Stomach (tissue), 7 donors: Measurements from ENCODE around the genes ZBED4 and CRELD2.

DNA sequence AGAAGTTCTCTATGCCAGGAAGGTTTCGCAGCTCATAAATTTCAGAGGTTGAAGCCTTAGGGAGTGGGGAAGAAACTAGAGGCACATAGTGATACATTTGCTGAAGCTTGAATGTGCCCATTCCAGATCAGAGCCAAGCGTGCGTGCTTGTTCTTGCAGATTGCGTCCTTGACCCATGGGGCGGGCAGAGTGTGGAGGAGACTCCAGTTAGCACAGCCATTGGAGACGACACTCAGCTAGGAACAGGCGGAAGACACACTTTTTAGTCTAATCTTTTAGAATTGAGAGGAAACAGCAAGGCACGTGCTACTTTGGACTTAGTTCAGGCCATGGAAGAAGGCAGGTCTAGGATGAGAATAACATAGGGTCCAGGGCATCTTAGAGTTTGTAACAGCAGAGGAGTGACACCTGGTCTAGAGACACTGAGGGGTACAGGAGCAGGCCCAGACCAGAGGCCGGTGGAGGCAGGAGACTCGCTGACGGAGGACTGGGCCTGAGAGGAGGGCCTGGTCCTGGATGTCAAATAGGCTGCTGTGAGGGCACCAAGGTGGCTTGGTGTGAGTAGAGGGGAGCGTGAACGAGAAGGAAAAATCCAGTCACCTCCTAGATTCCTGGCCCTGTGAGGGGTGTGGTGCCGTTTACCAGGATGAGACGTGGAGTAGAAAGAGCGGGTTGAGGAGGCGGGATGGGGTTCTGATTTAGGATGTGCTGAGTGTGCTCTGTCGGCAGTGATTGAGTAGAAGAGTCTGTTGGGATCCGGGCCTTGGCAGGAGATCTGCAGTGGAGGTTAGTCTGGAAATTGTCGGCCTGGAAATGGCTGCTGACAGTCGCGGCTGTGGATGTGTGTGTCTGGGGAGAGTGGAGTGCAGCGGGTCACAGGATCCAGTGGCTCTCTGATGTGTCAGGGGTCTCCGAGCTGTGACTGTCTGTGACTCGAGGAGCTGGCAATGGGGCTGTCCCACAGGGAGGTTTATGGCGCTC is 154.7 kb downstream of the TBC1D22A start:
- PRO-cap: no peak
- RAMPAGE, long total RNA, 5 experiments: start-site peak on the plus strand in 3 of 5 experiments, centred at positions 146 to 460 of the sequence, 5 to 26 reads per replicate
- RRBS: no CpG with 5 or more reads among the region's 26 CpGs

GRCh38 chr22:46934798-46935340 is 172.4 kb downstream of the TBC1D22A start:
- PRO-cap: no peak
- RAMPAGE, long total RNA, 5 experiments: no peak in any of the 5 experiments
- RRBS: no CpG with 5 or more reads among the region's 5 CpGs

DNA sequence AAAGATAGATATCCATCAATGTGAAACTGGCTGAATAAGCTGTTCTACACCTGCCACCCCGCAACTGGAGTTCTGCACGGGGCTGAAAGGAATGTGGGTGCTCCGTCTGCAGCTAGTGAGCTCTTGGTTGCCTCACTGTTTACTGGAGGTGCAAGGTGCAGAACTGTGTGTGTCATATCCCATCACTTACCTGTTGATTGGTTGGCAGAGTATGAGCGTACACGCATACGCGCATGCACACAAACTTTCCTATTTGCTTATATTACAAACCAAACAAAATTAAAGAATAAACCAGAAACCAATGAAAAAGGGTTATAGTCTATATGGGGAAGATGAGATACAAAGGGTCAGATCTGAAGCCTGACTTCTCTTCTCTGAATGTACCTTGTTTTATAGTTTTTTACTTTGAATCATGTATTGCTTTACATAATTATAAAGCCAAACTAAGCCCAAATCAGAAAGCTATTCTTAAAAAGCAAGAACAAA is 324.5 kb downstream of the TBC1D22A start:
- PRO-cap: no peak
- RAMPAGE, long total RNA, 5 experiments: no peak in any of the 5 experiments
- RRBS: no CpG with 5 or more reads among the region's 7 CpGs

- PRO-cap: no peak
- RAMPAGE, long total RNA, 5 experiments: start-site peak on the plus strand in 1 of 5 experiments, at chr22:47136614-47136845 at its widest, 8 reads per replicate
- RRBS: no CpG with 5 or more reads among the region's 9 CpGs
Measured at GRCh38 chr22:47136344-47136787, 373.9 kb downstream of the TBC1D22A start.

- PRO-cap: unidirectional peak, minus-strand start at chr22:47175485
- RAMPAGE, long total RNA, 5 experiments: no peak in any of the 5 experiments
- RRBS: 93% methylated on average over 7 of the region's 38 CpGs
Measured at GRCh38 chr22:47175106-47176053, 412.9 kb downstream of the TBC1D22A start.

GRCh38 chr22:47631322-47632454 is 857.7 kb upstream of the TAFA5 start:
- PRO-cap: no peak
- RAMPAGE, long total RNA, 5 experiments: no peak in any of the 5 experiments
- RRBS: 64% methylated on average over 12 of the region's 47 CpGs

GRCh38 chr22:47788455-47788718 is 701.0 kb upstream of the TAFA5 start:
- PRO-cap: unidirectional peak, plus-strand start at chr22:47788655
- RAMPAGE, long total RNA, 5 experiments: no peak in any of the 5 experiments
- RRBS: no CpG with 5 or more reads among the region's 7 CpGs

GRCh38 chr22:48072722-48073037 is 416.7 kb upstream of the TAFA5 start:
- PRO-cap: no peak
- RAMPAGE, long total RNA, 5 experiments: no peak in any of the 5 experiments
- RRBS: no CpG with 5 or more reads among the region's 3 CpGs

DNA sequence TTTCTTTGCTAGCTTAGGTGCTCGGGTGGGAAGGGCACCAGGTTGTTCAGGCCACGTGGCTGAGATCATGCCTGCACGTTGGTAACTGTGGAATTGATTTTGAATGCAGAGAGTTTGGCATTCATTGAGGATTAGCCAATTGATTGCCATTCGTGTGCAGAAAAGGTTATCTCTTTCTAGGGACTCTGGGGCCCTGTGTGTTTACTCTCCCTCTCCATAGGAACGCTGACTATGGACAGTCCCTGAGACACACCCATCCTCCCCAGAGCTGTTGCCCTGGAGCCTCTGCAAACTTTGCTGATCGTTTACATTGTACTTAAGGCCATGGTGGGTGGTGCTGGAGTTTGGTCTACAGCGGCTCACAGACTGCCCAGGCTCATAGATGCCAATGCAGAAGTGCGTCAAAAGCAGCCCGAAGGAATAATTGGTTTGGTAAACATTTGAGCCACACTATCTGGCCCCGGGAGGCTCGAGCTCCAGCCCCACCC is 119.4 kb upstream of the TAFA5 start:
- PRO-cap: no peak
- RAMPAGE, long total RNA, 5 experiments: no peak in any of the 5 experiments
- RRBS: no CpG with 5 or more reads among the region's 11 CpGs

DNA sequence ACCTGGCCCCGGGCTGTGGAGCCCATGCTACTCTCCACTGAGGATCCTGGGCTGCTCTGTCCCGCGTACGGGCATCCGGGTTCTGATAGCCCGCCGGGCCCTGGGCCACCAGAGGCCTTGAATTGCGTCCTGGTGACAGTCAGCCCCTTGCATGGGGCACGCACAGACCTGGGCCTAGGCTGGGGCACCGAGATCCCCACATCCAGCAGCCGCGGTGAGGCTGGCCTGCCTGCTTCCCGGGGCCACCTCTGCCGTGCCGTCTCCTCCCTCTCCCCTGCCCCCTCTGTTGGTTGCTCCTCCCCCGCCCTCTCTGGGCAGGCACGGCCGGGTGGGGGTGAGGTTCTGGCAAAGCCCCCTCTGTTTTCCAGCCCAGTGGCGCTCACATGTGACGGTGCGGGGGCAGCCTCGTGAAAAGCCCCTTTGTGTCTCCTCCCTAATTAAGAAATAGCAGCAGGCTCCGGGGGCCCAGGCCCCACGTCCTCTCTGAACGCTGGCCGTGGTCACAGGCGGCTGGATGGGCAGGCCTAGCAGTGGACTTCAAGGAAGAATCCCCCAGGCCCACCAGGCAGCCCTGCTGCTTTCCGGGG is 28.3 kb downstream of the TAFA5 start:
- PRO-cap: bidirectional peak, plus-strand start at position 486 of the sequence, minus-strand start at position 274 of the sequence
- RAMPAGE, long total RNA, 5 experiments: no peak in any of the 5 experiments
- RRBS: 73% methylated on average over 12 of the region's 28 CpGs

- PRO-cap: no peak
- RAMPAGE, long total RNA, 5 experiments: no peak in any of the 5 experiments
- RRBS: no CpG with 5 or more reads among the region's 10 CpGs
Measured at GRCh38 chr22:48868016-48868386, 378.6 kb downstream of the TAFA5 start.

DNA sequence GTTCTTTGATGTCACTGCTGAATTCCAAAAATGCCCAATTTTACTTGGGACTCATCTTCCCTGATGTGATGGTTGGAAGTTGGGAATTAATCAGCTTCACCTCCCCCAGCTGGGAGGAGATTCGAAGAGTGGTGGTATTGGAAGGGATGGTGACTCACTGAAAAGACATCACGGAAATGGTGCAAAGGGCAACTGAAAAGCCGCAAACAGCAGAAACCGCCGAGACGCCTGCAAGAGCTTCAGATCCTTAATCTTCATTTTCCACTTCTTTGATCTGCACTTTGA is 325.6 kb downstream of the BRD1 start:
- PRO-cap: no peak
- RAMPAGE, long total RNA, 5 experiments: no peak in any of the 5 experiments
- RRBS: no CpG with 5 or more reads among the region's 6 CpGs

DNA sequence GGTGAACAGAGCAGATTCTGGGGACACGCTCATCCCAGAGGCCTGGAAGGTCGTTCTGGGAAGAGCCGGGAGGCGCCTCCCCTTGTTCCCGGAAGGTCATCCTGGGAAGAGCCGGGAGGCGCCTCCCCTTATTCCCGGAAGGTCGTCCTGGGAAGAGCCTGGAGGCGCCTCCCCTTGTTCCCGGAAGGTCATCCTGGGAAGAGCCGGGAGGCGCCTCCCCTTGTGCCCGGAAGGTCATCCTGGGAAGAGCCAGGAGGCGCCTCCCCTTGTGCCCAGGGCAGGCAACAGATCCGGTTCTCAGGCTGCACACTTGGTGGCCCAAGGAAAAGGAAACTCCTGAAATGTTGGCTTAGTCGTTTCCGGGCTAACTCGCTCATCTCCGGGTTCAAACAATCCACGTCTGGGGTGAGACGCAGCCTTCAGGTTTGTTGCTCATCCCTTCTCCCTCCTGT is 252.3 kb downstream of the BRD1 start:
- PRO-cap: bidirectional peak, plus-strand start at position 244 of the sequence, minus-strand start at position 56 of the sequence; unidirectional peak, plus-strand start at position 392 of the sequence
- RAMPAGE, long total RNA, 5 experiments: no peak in any of the 5 experiments
- RRBS: 73% methylated on average over 9 of the region's 22 CpGs

- PRO-cap: no peak
- RAMPAGE, long total RNA, 5 experiments: no peak in any of the 5 experiments
- RRBS: no CpG with 5 or more reads among the region's 29 CpGs
Measured at GRCh38 chr22:49659735-49660411, 167.8 kb downstream of the BRD1 start.

- PRO-cap: bidirectional peak, plus-strand start at chr22:49853907, minus-strand start at chr22:49853513; unidirectional peak, plus-strand start at chr22:49853949; unidirectional peak, plus-strand start at chr22:49853975
- RAMPAGE, long total RNA, 5 experiments: start-site peak on the plus strand in 2 of 5 experiments, at chr22:49853875-49853921 at its widest, 10 to 71 reads per replicate
- RRBS: 2% methylated on average over 70 of the region's 146 CpGs
Measured at GRCh38 chr22:49853741-49854857, at the start of gene ZBED4. ZBED4 (plus strand) TSS chr22:49853844.

- PRO-cap: no peak
- RAMPAGE, long total RNA, 5 experiments: no peak in any of the 5 experiments
- RRBS: no CpG with 5 or more reads among the region's 11 CpGs
Measured at GRCh38 chr22:49855378-49856139, 1.9 kb downstream of the ZBED4 start.

DNA sequence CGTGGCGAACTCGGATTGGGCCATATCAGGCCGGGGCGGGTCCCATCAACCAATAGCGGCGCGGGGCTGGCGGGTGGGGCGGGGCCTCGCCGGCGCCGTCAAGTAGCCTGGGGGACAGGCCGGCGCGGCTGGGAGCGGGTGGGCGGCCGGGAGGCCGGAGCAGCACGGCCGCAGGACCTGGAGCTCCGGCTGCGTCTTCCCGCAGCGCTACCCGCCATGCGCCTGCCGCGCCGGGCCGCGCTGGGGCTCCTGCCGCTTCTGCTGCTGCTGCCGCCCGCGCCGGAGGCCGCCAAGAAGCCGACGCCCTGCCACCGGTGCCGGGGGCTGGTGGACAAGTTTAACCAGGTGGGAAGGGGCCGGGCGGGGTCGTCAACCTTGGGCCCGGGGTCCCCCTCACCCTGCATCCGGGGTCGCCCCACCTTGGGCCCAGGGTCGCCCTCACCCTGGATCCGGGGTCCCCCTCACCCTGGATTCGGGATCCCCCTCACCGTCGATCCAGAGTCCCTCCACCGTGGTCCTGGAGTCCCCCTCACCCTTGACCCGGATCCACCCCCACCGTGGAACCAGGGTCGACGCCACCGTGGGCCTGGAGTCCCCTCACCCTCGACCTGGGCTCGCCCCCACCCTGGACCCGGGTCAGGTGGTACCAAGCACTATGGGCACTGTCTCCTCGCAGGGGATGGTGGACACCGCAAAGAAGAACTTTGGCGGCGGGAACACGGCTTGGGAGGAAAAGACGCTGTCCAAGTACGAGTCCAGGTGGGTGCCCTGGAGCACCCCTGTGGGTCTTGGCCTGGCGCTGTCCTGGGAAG is at the start of gene CRELD2:
Gene CRELD2 (plus strand): TSS at position 81 of the 812 bp plus-strand sequence.
- PRO-cap: bidirectional peak, plus-strand start at position 131 of the sequence, minus-strand start outside the sequence
- RAMPAGE, long total RNA, 5 experiments: start-site peak on the plus strand in 2 of 5 experiments, centred at positions 256 to 685 of the sequence, 6 to 36 reads per replicate
- RRBS: 2% methylated on average over 41 of the region's 72 CpGs

DNA sequence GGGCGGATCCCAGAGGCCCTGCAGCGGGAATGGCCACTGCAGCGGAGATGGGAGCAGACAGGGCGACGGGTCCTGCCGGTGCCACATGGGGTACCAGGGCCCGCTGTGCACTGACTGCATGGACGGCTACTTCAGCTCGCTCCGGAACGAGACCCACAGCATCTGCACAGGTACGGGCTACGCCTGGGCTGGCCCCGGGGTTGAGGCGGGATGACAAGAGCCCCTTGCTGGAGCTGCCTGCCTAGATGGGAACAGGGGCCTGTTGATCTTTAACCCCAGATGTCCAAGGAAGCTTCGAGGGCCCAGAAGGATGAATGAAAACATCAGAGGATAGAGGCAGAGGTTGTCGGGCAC is 3.1 kb downstream of the CRELD2 start:
- PRO-cap: no peak
- RAMPAGE, long total RNA, 5 experiments: start-site peak on the plus strand in 1 of 5 experiments, centred at position 84 of the sequence, 57 reads per replicate
- RRBS: 94% methylated on average over 12 of the region's 17 CpGs

DNA sequence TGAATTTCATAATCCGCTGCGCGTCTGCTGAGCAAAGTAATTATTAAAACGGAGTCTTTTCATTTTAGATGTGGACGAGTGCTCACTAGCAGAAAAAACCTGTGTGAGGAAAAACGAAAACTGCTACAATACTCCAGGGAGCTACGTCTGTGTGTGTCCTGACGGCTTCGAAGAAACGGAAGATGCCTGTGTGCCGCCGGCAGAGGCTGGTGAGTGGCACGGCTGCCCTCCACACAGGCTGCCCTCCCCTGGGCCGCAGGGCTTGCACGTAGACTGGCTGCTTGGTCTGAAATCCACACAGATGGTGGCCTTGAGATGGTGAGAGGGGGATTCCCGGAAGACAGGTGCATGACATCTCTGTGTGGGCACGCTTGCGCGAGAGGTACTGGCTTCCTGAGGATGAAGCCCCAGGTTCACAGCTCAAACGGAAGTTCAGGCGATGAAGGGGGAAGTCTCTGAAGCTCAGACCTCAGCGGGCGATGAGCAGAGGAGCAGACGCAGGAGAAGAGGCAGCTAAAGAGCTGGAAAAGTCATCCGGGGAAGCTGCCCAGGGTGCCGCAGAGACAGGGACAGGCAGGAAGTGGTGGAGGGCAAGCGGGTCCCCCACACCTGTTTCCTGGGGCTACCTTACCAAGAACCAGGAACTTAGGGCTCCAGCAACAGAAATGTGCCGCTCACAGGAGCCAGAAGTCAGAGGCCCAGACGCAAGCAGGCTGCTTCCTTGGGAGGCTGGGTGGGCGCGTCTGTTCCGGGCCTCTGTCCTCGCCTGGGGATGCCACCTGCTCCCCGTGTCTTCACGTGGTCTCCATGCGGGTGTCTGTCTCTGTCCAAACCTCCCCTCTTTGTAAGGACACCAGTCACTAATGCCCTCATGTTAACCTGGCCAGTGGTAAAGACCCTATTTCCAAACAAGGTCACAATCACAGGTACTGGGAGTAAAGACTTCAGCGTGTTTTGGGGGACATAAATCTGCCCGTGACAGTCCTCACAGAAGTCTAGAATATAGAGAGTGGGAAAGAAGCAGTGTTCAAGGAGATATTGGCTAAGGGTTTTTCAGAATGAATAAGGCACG is 7.3 kb downstream of the CRELD2 start:
- PRO-cap: unidirectional peak, plus-strand start at position 465 of the sequence
- RAMPAGE, long total RNA, 5 experiments: start-site peak on the plus strand in 1 of 5 experiments, centred at position 114 of the sequence, 22 reads per replicate
- RRBS: 57% methylated on average over 2 of the region's 39 CpGs

DNA sequence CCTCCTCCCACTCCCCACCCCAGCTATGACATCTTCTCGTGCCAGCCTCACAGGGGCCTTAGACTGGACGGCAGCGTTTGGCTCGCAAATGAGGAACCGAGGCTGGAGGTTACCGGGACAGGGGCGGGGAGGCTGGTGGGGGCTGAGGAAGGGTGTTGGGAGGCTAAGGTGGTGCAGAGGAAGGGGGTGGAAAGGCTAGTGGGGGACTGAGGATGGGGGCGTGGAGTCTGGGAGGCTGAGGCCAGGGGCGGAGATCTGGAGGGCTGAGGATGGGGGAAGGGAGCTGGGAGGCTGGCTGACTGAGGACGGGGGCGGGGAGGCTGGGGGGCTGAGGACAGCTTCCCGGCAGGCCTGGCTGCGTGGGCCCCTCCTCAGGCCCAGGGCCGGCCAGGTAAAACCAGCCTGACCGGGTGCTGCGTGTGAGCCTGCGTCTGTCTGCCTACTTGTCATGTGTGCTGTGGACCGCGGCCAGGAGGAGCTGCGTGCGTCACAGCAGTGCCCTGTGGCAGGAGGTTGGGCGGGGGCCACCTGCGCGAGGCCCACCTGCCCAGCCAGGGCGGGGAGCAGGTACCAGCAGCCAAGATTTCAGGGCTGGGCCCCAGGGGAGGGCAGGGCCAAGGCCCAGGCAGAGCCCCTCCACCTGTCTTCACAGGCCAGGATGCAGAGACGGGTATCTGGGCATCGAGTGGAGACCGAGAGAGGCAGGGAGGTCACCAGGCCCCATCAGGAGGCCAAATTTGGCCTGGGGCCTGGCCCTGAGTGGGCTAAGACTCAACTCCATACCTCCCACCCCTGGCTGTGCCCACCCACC is 9.4 kb upstream of the PIM3 start:
- PRO-cap: unidirectional peak, minus-strand start at position 79 of the sequence; bidirectional peak, plus-strand start at position 643 of the sequence, minus-strand start at position 384 of the sequence
- RAMPAGE, long total RNA, 5 experiments: start-site peak on the plus strand in 1 of 5 experiments, centred at position 609 of the sequence, 7 reads per replicate
- RRBS: 30% methylated on average over 6 of the region's 28 CpGs